Sigmoid colon (tissue), 4 donors: ENCODE measurements around a stretch of chr16.

DNA sequence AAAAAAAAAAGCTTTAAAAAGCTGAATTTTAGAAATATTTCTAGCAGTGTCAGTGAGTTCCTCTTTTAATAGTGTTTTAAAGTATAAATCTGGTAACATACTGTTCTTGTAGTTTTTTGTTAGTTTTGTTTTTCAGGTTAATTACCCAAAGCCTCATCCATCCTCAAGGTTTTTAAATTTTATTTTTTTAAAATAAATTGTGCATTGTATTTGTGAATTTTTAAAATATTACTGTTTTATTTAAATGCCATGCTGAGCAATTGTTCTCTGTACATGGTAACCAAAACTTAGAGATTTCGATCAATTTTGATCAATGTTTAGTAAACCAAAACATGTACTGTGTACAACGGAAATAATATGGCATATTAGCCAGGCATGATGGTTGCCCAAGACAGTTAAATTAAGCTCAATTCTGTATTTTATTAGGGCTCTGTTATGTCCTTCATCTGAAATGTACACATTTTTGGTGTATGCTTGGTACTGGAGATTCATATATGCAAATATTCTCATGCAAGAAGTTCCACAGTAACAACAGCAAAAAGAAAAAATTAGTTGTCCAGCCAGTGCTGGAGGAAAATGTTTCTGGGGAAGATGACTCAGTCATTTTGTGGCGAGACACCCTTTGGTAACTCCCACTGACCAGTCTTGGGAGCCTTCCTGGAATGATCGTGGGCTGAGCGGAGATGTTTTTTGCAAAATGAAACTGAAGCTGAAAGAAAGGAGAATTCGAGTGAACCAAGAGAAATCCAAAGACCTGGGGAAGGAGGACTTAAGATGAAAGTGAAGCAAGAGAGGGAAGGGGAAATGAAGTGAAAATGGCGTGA is 4.9 kb downstream of the ITPRIPL2 start:
- PRO-cap = no peak
- RAMPAGE, long total RNA, 4 experiments = no peak in any of the 4 experiments

- PRO-cap = no peak
- RAMPAGE, long total RNA, 4 experiments = no peak in any of the 4 experiments
Observed at GRCh38 chr16:19182337-19182926, 14.4 kb downstream of the SYT17 start.

- PRO-cap = no peak
- RAMPAGE, long total RNA, 4 experiments = no peak in any of the 4 experiments
Observed at GRCh38 chr16:19382042-19382932, 35.4 kb upstream of the TMC5 start.

- PRO-cap = no peak
- RAMPAGE, long total RNA, 4 experiments = no peak in any of the 4 experiments
Observed at GRCh38 chr16:19392224-19392833, 25.4 kb upstream of the TMC5 start.

- PRO-cap = no peak
- RAMPAGE, long total RNA, 4 experiments = no peak in any of the 4 experiments
Observed at GRCh38 chr16:19415352-19416070, 2.2 kb upstream of the TMC5 start.

DNA sequence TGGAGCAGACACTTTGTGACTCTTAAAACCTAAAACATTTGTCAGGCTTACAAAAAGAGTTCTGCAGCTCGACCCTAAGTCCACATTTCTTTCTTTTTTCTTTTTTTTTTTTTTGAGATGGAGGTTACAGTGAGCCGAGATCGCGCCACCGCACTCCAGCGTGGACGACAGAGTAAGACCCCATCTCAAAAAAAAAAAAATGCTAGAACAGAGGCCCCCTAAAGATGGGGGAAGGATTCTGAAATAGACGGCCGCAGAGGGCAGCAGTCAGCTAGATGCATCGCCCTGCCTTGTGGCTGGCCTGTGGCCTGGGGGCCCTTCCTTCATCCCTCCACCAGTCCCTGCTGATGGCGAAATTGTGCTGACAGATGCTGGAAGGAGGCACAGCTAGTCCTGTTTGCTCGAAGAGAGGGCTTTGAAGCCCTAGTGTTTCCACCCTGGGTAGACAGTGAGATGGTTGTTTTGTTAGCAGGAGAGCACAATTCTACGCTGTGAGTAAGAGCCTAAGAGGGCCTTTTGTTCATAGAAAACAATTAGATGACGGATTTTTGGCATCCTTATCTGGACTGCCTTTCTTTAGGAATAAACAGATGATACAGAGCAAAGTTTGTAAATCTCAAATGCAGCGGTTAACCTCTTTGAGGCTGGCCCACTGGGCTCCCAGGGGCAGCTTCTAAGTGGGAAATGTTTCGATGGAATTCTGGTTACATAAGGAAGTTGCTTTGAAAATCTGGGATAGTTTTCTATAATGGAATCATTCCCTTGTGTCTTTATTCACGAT is 22.9 kb downstream of the VPS35L start:
- PRO-cap = no peak
- RAMPAGE, long total RNA, 4 experiments = no peak in any of the 4 experiments

GRCh38 chr16:19749545-19750037 is 31.5 kb downstream of the IQCK start:
- PRO-cap = no peak
- RAMPAGE, long total RNA, 4 experiments = no peak in any of the 4 experiments

DNA sequence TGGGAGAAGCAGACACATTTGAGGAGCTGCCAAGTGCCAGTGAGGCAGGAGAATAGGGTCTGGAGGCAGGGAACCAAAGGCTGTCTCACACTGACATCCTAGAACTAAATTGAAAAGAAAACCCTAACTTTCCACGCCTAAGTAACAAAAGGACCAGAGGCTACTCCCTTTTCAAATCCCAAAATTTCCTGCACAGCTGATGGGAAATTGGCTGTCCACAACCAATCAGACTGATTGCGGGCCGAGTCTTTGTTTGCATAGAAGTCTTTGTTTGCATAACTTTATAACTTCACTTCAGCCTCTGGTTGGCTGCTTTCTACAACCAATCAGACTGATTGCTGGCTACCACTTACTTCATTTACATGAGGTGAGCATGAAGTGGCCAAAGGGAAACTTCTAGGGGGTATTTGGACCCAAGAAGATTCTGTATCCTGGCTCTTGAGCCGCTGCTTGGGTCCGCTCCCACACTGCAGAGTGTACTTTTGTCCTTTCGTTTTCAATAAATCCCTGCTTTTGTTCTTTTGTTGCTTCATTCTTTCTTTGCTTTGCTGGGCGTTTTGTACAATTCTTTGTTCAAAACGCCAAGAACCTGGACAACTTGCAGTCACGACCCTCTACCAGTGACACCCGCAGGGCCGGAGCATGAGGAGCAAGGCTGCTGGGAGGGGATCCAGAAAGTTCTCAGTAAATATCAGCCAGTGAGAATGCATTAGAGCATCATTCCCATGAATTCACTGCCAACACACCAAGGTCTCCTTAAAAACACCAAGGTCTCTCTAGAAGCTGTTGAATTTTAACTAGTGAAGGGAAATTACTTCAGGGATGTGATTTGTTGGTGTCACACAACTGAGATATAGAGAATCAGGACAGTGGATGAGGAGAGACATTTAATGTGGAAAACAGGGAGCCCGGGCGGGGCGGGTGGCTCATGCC is 67.6 kb downstream of the IQCK start:
- PRO-cap = no peak
- RAMPAGE, long total RNA, 4 experiments = no peak in any of the 4 experiments

DNA sequence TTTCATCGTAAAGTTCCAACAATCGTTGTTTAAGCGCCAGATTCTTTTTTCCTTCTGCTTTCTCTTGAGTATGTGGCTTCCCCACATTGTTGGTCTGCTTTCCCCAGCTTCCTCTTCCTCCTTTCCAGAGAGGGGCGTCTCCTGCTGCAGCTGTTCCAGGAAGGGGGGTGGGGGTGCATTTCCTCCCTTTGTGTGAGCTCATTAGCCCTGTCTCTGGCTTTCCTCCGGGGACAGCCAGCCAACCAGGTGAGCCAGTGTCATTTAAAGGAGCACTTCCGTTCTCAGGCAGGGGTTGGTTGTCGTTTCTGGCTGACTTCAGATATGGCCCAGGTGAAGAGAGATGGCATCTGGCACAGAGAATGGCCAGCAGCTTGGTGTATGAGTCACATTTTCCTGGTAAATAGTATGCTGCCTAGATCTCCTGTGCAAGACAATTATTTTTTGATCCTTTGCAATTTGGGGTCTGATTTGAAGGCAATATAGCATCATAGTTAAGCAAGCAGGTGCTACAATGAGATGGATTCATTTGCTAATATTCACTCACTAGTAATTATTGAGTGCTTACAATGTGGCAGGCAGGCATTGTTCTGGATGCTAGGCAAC is 79.7 kb downstream of the GPRC5B start:
- PRO-cap = no peak
- RAMPAGE, long total RNA, 4 experiments = no peak in any of the 4 experiments

GRCh38 chr16:19881817-19883019 is 2.4 kb downstream of the GPRC5B start:
- PRO-cap = no peak
- RAMPAGE, long total RNA, 4 experiments = no peak in any of the 4 experiments

DNA sequence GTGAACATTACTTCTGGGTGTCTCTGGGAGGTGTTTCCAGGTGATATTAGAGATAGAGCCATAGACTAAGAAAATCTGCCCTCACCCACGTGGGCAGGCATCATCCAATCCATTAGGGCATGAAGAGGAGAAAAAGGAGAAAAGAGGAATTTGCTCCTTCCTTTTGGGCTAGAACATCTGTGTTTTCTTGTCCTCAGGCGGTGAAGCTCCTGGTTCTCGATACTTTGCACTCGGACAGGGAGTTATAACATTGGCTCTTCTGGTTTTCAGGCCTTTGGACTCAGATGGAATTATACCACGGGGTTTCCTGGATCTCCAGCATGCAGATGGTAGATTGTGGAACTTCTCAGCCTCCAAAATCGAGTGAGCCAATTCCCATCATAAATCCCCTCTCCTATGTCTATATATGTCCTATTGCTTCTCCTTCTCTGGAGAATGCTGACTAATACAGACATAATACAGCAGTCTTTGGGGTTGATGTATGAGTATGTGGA is 9.9 kb upstream of the ACSM2B start:
- PRO-cap = no peak
- RAMPAGE, long total RNA, 4 experiments = no peak in any of the 4 experiments

- PRO-cap = unidirectional peak, plus-strand start at chr16:20612300; unidirectional peak, plus-strand start at chr16:20612326
- RAMPAGE, long total RNA, 4 experiments = no peak in any of the 4 experiments
Observed at GRCh38 chr16:20611260-20612487, 35.5 kb upstream of the ACSM2B start.

GRCh38 chr16:20675603-20676312 is 21.7 kb downstream of the ACSM1 start:
- PRO-cap = no peak
- RAMPAGE, long total RNA, 4 experiments = start-site peak on the minus strand in 4 of 4 experiments, at chr16:20676162-20676218 at its widest, 5 to 8 reads per replicate

- PRO-cap = no peak
- RAMPAGE, long total RNA, 4 experiments = no peak in any of the 4 experiments
Observed at GRCh38 chr16:20910486-20911192, 10.1 kb downstream of the LYRM1 start.

DNA sequence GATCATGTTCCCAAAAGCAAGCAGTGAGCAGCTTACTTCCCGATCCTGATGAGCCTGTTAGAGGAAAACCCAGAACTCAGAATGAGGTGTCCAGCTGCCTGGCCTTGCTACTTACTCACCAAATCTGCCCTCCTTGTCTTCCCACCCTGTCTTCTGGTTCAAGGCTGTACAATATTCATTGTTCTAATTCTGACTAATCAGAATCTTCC is 10.8 kb downstream of the LYRM1 start:
- PRO-cap = no peak
- RAMPAGE, long total RNA, 4 experiments = no peak in any of the 4 experiments

GRCh38 chr16:20929882-20930362 is 29.4 kb downstream of the LYRM1 start:
- PRO-cap = unidirectional peak, minus-strand start at chr16:20930163
- RAMPAGE, long total RNA, 4 experiments = no peak in any of the 4 experiments

DNA sequence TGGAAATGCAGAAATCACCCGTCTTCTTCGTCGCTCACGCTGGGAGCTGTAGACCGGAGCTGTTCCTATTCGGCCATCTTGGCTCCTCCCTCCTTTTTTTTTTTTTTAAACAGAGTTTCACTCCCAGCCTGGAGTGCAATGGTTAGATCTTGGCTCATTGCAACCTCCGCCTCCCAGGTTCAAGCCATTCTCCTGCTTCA is 102.1 kb downstream of the DNAH3 start:
- PRO-cap = no peak
- RAMPAGE, long total RNA, 4 experiments = no peak in any of the 4 experiments

DNA sequence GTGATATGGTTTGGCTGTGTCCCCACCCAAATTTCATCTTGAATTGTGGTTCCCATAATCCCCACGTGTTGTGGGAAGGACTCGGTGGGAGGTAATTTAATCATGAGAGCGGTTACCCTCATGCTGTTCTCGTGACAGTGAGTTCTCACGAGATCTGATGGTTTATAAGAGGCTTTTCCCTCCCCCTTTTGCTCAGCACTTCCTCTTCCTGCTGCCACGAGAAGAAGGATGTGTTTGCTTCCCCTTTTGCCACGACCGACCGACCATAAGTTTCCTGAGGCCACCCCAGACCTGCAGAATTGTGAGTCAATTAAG is 34.5 kb downstream of the DNAH3 start:
- PRO-cap = no peak
- RAMPAGE, long total RNA, 4 experiments = no peak in any of the 4 experiments

DNA sequence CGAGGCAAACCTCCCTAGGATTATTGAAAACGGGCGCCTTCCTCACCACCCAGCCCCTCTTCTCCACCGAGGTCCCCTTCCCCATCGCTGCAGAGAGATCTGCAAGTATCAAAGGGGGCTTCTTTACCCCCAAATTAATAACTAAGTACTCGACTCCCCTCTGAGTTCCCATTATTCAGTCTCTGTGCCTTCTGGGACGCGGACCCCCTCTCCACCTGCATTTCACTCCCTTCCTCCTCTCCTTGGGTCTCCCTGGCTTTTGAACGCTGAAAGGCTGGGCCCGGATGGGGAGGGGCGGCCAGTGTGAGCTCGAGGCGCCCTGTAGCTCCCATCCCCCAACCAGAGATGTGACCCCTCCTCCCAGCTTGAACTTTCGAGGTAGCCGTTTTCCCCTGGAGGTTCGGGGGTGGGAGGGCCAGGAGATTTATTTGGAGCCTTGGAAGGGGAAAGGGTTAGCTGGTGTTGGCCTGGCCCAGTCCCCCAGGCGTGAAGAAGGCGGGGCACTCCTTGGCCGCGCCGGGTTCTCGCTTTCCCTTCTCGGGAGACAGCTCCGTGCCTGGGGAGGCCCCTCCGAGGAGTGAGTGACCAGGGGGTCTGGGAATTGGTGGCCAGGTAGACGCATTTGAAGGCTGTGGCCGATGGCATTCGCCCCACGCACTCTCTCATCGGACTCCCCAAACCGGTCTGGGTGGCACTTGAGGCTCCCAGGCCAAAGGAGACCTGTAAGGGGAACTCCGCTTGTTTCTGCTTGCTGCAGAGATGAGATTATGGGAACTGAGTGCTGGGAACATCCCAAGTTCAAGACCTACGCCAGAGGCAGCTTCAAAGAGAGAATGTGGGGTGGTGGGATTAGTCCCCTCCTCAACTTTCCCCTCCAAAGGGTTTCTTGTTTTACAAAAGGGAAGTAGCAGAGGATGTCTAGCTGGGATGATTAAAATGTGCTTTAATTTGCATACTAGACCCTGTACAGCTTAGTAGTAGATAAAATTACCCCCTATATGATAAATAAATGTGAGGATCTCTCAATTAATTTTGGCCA is 955 bp downstream of the LDAF1 start:
- PRO-cap = no peak
- RAMPAGE, long total RNA, 4 experiments = no peak in any of the 4 experiments

DNA sequence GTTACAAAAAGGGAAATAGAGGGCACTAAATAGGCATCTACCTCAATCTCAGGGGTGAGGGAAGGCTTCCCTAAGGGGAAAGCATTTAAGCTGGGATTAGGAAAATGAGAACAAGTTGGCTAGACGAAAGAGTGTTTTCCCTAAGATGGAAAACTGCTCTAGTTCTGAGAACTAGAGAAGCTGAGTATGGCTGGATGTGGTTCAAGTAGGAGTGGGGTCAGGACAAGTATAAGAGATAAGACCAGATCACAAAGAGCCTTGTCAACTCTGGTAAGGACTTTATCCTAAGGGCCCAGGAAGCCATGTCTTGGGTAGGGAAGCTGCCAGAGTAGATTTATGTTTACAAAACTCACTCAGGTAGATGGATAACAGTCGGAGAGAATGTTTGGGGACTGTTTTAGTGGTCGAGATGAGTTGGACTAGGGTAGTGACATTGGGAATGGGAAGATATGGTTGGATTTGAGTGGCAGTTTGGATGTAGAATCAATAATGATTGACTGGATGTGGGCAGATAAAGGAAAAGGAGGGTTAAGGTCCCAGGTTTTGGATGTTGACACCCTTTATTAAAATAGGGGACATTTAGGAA is 1.8 kb downstream of the ANKS4B start:
- PRO-cap = no peak
- RAMPAGE, long total RNA, 4 experiments = no peak in any of the 4 experiments